ENCODE measurements around a stretch of chr9.

DNA sequence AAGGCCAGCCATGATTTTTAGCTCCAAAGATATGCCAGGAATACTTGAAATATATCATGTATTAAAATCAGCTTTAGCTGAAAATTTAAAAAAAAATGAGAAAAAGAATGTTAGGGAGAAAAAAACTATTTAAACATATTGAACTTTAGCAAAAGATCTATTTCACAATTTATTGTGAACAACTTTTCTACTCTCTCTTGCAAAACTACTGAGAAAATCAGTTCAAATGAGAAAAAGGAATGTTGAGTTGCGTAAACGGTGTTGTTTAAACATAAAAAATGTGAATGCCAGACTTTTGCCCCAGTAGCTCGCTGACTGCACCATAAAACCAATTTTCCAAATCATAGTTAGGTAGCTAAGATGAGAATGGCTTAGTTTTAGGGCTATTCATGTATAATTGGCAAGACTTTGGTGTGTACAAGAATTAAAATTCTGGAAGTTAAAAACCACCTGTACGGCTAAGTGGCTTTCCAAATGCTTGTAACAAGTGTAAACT, 13.4 kb upstream of the RAD23B start:
- RRBS, result no CpG with 5 or more reads among the region's 4 CpGs

GRCh38 chr9:107363543-107364242, 80.6 kb downstream of the RAD23B start:
- RRBS, result no CpG with 5 or more reads among the region's 10 CpGs

GRCh38 chr9:107588238-107588854, 98.8 kb upstream of the KLF4 start:
- RRBS, result no CpG with 5 or more reads among the region's 9 CpGs

- RRBS, result no CpG with 5 or more reads among the region's 8 CpGs
These were observed 149.2 kb upstream of the KLF4 start for GRCh38 chr9:107638577-107639411.

DNA sequence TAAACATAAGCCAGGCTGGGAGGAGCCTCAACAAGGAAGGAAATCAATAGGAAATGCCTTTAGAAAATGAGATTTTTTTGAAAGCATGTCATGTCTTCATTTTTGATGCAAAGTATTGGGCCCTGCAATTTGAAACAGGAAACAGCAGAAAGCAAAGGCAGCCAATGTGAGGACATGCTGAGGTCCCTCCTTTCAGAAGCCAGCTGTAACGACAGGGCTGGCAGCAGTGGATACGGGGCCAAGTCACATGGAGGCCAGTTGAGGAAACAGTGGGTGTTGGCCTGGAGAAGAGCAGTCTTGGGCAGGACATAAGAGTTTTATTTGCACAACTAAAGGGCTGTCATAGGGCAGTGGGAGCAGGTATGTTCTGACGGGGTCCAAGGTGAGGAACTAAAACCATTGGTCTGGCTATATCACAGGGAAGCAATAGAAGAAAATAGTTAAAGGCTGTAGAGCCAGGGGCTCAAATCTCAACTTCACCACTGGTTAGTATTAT, 155.5 kb upstream of the KLF4 start:
- RRBS, result no CpG with 5 or more reads among the region's 3 CpGs

DNA sequence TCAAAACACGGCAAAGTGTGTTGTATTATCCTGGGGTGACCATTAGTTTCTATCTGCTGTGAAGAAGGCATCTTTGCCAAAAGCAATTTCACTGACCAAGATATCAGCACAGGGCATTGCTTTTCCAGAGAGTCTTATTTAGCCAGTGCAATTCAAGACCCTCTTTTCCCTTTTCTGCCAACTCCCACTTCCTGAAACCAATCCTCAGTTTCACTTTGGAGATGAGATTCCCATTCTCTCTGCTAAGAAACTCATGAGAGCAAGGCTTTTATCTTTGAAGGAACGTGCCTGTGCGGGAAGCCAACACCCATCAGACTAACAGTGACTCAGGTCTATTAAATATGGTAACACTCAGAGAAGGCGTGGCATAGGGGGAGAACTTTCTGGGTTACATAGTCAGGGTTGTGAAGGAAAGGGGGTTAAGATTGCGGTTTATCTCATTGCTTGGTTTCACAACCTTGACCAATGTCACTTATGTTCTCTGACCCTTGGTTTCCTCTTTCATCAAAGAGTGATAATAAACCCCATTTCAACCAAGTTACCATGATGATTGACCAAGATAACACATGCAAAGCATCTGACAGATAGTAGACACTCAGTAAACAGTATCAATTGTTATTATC, 666.9 kb upstream of the KLF4 start:
- RRBS, result no CpG with 5 or more reads among the region's 5 CpGs

GRCh38 chr9:108271760-108272615, 583.8 kb downstream of the ACTL7B start:
- RRBS, result no CpG with 5 or more reads among the region's 7 CpGs

DNA sequence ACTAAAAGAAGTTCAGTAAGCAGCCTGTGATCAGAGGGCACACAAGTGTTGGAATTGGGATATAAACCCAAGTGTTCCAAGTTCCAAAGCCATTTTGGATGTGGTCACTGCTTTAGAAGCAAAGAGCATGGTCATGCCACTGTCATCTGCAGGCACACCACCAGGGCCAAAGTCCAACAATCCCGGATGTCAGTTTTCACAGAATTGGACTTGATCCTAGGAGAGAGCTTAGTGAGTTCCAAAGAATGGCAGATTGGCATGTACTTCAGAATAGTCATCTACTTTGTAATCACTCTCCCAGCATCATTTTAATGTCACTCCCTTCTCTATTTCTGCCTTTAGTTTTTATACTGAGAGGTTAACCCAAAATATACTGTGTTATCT, 388.1 kb downstream of the ACTL7B start:
- RRBS, result no CpG with 5 or more reads among the region's 1 CpG

- RRBS, result no CpG with 5 or more reads among the region's 3 CpGs
These were observed 215.9 kb downstream of the ACTL7B start for GRCh38 chr9:108639861-108640274.

DNA sequence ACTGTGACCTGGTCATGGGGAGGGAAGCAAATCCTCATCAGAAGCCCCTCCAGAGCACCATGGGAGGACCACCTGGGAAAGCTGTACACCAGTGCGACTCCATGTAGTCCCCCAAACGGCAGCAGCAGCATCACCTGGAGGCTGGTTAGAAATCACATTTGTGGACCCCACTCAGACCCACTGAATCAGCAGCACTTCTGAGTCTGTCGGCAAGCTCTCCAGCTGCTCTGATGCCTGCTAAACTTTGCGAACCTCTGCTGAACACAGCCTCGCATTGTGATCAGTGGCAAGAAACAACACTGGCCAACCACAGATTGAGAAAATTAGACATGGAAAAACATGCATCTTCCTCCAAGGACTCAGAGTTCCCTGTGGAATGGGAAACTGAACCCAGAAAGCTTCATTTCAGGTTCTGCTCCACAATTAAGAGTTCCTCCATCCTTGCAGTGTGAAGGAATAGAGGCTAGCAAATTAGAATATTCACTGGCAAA, 100.2 kb downstream of the ACTL7B start:
- RRBS, result no CpG with 5 or more reads among the region's 5 CpGs

DNA sequence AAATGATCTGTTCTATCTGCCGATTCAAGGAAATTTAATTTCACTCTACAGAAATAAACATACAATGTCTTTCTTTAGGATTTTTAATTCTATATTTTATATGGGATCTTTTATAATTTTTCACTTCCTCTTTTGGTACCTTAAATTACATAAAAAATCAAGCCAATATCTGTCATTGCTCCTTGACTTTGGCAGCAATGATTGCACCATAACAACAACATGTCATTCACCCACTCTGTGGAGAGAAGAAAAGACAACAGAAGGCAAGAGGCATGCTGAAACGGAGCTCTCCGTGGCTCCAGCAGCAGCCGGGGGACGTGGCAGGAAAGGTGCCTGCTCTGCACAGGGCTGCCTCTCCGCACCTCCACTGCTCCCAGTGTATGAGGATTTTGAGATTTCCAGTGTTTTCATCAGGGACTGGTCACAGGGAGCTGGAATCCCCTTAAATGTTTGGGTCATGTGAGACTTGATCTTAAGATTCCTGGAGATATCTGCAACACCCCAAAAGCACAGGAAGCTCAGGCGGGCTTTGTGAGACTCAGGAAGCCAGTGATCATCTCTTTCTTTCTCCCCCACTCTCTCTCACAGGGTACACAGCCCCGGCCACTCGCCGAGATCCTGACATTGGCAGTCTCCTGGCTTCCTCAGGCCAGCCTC, 74.8 kb downstream of the ACTL7B start:
- RRBS, result no CpG with 5 or more reads among the region's 10 CpGs

- RRBS, result no CpG with 5 or more reads among the region's 1 CpG
These were observed 1.9 kb downstream of the CTNNAL1 start for GRCh38 chr9:109011266-109011882.

DNA sequence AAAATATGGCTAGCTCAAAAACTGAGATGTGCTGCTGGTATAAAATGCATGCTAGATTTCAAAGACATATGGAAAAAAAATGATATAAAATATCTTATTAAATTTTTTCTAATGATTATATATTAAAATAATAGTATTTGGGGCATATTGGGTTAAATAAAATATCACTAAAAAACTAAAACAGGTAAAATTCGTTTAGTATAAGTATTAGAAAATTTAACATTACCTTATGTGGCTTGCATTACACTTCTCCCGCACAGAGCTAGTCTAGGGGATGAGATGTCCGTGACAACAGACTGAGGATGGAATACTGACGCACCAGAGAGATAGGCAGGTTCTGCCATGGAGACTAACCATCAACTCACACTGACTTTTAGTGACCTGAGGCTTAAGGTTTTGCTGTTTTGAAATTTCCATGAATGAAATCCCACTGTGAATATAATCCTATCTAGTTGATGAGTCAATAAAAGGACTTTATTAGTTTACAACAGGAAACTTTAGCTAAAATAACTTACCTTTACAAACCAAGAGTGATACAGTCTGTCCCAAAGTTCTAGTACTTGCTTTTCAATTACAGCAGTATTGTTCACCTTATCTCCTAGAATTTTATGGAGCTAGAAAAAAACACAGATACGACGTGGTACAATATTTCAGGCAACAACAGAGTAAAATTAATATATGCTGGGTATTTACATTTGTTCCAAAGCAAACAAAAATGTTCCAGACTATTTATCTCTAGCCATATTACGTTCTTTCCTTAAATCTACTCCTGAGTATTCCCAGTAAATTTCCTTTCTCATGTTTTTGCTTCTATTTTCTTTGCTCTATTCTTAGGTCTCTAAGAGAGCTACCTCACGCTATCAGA, 46.8 kb upstream of the CTNNAL1 start:
- RRBS, result no CpG with 5 or more reads among the region's 8 CpGs

- RRBS, result no CpG with 5 or more reads among the region's 9 CpGs
These were observed 50.9 kb upstream of the CTNNAL1 start for GRCh38 chr9:109063807-109064895.

- RRBS, result no CpG with 5 or more reads among the region's 10 CpGs
These were observed 922 bp downstream of the FRRS1L start for GRCh38 chr9:109166095-109166559.

GRCh38 chr9:109304268-109304845, 16.5 kb downstream of the EPB41L4B start:
- RRBS, result no CpG with 5 or more reads among the region's 4 CpGs

DNA sequence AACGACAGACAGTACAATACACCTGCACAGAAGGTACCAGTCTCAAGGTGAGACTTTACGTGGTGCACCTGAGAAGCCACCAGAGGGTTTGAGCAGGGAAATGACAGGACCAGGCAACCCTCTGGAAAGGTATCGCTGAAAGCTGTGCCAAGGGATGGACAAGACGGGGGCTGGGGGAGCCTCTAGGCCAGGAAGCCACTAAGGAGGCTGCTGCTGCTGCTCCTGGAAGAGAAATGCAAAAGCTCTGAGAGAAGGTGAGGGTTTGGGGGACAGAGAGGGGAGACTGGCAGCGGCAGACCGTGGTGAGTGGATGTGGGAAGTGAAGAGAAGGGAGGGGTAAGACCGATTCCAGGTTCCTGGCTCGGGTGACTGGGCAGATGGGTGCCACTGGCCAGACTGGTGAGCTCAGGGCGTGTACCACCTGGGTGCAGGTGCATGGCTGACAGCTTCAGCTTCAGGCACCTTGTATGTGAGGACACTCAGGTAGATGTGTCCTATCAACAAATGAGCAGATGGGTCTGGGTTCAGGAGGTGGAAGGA, 65.9 kb upstream of the EPB41L4B start:
- RRBS, result no CpG with 5 or more reads among the region's 9 CpGs

DNA sequence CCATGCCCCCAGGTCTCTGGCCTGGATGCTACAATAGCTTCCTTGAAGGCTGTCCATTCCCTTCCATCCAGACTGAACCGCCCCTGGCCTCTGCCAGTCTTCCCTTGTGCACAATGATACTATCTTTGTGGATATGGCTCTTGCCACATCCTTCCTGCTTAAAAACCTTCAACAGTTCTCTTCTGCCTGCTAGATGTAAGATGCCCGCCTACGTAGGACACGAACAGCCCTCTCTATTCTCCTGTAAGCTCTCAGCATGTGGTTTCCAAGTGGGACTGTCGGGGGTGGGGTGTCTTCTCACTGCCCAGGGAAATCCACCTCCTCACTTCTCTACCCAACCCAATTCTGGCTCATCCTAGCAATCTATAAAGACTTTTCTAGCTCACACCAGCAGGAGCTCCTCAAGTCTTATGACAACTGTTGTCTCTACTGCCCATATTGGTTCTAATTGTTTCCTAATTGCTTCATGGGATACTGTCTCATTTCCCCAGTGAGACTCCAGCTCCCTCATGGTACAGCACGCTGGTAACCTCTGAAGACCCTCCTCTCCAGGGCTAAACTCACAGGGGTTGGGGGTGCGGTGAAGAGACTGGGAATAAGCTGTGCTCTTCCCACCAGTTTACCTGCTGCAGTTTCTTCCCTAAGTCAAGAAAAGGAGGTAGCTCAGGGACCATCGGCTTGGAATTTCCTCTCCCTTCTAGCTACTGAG, 50.3 kb downstream of the PTPN3 start:
- RRBS, result no CpG with 5 or more reads among the region's 8 CpGs

DNA sequence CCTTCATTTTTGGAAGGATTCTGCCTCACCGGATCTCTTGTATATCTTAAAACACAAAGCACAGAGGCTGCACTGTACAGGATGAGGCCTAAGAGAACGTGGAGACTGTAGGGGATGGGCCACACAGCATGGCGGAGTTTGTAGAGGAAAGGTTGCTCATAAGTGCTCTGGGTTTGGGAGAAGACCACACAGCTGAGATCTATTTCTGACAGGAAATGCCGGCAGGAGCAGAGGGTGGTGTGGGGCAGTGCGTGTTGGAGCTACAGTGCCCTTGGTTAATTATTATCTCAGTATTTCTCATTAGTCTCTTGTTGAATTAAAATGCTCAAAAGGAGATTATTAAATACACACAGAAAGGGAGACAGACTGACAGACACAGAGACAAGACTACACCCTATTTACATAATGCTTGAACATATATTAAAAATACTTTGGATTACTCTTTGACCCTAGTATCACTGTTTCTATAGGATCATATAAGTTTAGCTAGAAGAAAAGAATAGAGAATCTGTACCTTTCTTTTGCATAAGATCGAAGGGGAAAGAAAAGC, 9.6 kb downstream of the PALM2AKAP2 start:
- RRBS, result no CpG with 5 or more reads among the region's 6 CpGs

DNA sequence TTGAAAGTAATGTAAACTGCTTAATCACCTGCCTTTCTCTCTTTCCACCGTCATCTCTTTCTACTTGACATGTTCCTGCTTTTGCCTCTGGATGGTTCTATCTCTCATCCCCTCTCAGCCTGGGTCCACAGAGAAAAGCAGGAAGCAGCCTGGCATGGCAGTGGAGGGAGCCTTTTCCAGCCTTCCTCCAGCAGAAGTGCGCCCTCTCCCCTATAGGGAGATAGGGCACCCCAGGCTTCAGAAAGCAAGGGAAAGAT, 11.2 kb downstream of the PALM2AKAP2 start:
- RRBS, result no CpG with 5 or more reads among the region's 2 CpGs